Measurements from ENCODE around the gene IRF4.

- PRO-cap, result no peak
Observed at GRCh38 chr6:209491-209854, 82.8 kb upstream of the DUSP22 start.

- PRO-cap, result no peak
Observed at GRCh38 chr6:292605-293437, 534 bp downstream of the DUSP22 start.

- PRO-cap, result no peak
Observed at GRCh38 chr6:312969-313766, 20.9 kb downstream of the DUSP22 start.

GRCh38 chr6:327922-328928 is 35.9 kb downstream of the DUSP22 start:
- PRO-cap, result no peak

DNA sequence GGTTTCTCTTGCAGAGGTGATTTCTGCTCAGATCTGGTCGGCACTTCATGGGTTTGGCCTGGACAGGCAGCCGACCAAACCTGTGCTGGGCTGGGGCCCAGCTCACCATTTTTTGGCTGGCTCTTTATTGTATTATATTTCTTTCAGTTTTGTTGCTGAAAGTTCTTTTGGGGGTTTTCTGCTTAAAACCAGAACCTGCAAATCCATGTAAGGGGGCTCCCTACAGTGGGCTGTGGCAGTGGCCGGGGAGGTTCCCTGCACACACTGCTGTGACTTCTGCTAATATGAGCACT is 21.5 kb upstream of the IRF4 start:
- PRO-cap, result no peak

DNA sequence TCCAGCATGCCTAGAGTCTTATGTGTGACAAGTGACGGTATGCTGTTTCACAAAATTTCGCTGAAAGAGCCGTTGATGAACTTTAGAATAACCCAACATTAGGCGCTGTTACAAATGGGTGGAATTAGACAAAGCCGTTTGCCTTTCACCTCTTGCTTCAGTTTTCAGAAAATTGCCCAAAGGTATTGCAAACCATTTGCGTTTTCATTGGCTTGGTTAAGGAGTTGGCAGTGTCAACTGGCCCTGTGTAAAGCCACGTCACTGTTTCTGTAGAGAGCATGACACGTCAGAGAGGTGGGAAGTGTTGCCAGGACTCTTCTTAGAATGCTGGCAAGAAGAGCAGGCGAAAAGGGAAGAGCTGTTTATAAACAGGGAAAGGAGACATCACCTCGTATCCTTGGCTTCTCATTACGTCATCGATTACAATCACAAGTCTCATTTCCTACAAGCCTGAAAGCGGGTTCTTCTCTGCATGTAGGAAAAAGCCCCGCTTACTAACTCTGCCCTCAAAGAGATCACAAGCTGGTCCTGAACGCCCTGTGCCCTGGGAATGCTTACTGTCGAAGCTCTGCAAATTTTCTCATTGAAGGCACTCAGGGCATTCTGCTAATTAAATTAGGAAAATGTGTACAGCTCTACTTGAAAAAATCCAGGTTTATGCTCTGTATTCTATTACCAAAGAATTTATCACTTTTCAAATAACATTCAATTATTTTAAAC is 4.2 kb upstream of the IRF4 start:
- PRO-cap, result no peak

DNA sequence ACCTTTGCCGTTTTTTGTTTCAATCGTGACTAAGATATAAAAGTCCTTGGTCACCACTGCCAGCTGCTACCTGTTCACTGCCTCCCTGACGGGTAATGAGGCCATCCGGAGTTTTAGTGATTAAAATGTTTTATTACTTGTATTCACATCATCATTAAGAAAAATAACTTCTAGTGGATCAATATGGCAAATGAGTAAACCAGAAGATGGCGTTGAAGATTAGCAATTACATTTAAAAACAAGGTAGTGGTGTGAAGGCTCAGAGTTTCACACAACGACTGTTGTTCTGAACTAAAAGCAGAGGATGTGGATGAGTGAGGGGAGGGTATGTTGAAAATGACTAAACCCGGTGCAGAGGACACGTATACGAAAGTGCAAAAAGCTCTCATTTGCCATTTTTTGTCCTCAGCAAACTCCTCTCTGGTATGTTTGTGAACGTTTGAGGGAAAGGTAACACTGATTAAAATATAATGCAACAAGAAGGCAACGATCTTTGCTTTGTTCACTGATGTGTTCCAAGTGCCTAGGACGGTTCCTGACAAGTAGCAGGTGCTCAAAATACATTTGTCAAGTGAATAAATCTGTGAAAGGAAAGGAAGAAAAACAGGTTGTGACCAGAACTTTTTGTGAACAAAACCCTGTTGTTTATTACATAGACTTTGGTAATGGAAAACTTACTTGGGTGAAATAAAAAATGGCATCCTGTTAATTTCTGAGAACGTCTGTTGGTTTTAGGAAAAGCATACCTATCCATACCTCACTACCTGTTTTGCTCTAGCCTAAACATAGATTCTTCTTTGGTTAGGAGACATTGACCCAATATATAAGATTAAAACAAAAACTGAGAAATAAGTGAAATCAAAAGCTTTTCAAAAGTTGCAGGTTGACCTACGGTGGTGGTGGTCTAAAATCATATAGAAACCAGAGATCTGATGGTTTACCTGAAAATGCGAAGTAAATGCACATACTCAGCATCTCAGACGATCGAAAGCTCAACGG is 1.7 kb upstream of the IRF4 start:
- PRO-cap, result no peak

GRCh38 chr6:391468-392280 is at the start of gene IRF4:
Gene IRF4 (plus strand): TSS chr6:391752.
- PRO-cap, result no peak

- PRO-cap, result no peak
Observed at GRCh38 chr6:403456-404305, 12.1 kb downstream of the IRF4 start.

- PRO-cap, result no peak
Observed at GRCh38 chr6:453080-453945, 61.8 kb downstream of the IRF4 start.

DNA sequence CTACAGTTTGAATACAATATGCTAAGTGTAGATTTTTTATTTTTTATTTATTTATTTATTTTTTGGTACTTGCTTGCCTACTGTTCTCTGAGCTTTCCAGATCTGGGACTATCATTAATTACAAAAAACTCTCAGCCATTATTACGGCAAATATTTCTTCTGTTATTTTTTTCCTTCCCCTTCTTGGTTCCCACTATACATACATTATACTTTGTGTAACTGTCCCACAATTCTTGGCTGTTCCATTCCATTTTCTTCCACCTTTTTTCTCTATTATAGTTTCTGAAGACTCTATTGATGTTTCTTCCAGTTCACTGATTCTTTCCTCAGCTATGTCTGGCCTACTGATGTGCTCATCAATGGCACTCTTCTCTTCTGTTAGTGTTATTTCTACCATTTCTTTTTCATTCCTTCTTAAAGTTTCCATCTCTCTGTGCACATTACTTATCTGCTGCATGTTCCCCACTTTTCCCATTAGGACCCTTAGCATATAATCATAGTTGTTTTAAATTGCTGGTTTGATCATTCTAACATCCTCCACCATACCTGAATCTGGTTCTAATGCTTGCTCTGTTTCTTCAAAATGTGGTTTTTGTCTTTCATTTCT is 15.1 kb upstream of the HUS1B start:
- PRO-cap, result no peak

- PRO-cap, result no peak
Observed at GRCh38 chr6:708278-708832, 15.4 kb upstream of the EXOC2 start.

GRCh38 chr6:1003439-1003848 is 308.5 kb upstream of the FOXQ1 start:
- PRO-cap, result no peak

DNA sequence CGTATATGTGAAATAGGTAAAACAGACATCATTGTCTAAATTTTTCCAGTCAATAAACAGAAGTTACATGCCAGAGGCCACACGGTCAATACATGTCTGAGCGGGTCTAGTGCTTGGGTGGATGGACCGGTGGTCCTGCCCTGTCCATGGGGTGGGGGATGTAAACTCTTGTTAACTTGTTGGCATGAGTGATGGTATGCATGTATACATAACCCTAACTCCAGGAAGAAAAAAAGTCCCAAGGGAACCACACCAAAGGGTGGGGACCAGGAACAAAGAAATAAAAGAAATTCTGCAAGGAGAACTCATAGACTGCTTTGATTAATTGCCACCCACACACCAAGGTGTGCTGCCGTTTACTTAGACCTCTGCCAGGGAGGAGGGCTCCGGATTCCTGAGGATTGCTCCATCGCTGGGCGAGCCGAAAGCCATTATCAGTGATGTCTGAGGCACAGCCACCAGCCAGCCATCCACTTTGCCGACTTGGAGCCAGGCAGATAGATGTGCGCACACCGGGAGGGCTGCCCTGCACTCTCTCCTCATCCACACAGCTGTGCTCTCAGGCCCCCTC is 272.8 kb upstream of the FOXQ1 start:
- PRO-cap, result no peak

DNA sequence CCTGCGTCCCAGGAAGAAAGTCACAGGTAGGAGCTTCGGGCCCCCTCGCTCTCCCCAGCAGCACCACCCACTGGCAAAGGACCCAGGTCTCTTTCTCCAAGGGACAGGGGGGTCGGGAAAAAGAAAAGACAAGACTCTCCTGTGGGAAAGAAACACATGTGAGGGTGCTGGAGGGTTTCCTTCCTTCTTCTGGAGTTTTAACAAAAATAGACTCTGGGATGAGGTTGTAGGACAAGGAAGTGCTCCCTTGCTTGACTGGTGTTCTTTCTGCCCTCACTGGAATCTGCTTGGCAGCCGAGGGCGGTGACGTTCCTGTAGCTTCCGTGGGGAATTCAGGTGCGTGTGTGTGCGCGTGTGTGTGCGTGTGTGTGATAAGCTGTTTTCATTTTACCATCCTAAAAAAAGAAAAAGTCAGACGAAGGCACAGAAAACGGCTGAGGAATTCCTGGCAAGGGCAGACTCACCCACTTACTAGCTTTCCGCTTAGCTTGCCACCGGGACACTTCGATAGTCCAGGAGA is 16.2 kb upstream of the FOXC1 start:
- PRO-cap, result no peak

GRCh38 chr6:1608730-1609634 is 733 bp upstream of the FOXC1 start:
- PRO-cap, result bidirectional peak, plus-strand start at chr6:1609232, minus-strand start at chr6:1609077; bidirectional peak, plus-strand start at chr6:1609493, minus-strand start at chr6:1609383

DNA sequence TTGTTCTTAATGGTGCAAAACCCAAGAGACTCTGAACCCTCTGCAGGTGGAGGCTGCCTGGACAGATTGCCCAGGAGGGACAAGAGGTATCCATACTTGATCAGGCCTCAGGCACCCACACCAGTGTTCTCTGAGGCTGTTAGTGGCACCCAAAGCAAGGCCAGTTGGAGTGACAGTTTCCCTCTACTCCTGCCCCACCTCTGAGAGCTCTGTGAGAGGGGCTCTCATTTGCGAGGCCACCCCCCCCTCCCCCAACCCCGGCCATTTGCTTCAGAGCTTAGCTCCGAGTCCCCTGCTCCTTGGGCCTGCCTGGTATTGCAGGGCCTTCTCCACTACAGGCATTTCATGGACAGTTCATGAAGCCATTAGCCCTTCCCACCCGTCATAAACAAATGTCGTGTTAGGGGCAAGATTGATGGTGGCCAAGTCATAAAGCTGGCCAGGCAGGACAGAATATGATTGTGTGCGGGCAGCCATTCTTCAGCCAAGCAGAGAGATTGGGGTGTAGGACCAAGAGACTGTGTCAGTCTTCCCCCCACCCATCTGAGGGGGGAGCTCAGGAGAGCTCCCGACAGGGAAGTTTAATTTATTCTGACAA is 7.0 kb downstream of the FOXC1 start:
- PRO-cap, result unidirectional peak, minus-strand start at position 125 of the sequence

GRCh38 chr6:1693142-1693833 is 83.6 kb downstream of the FOXC1 start:
- PRO-cap, result no peak

- PRO-cap, result no peak
Observed at GRCh38 chr6:1848135-1848808, 238.6 kb downstream of the FOXC1 start.

GRCh38 chr6:1869003-1869348 is 259.3 kb downstream of the FOXC1 start:
- PRO-cap, result no peak